Measurements from ENCODE around the gene THBD.

GRCh38 chr20:21101295-21101856, 24.5 kb upstream of the KIZ start:
- PRO-cap: bidirectional peak, plus-strand start at chr20:21101462, minus-strand start at chr20:21101469; unidirectional peak, minus-strand start at chr20:21101584
- CAGE, long polyA plus RNA: no peak

GRCh38 chr20:21122588-21122944, 3.3 kb upstream of the KIZ start:
- PRO-cap: no peak
- CAGE, long polyA plus RNA: no peak

DNA sequence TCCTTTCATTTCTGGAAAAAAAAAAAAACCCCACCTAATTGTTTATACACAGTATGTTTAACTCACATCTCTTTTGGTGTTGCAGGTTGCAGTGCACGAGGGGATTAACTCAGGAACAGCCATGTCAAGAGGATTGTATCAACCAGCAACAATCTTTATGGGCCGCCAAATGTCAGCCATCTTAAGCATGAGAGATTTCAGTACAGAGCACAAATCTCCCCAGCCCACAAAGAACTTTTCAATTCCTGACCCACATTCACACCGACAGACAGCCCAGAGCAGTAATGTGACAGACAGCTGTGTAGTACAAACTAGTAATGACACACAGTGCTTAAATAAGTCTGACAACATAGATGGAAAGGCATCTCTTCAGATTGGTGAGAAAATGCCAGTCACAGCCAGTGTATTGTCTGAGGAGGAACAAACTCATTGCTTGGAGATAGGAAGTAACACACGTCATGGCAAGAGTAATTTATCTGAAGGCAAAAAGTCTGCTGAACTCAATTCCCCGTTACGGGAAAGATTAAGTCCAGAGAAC, 36.0 kb downstream of the KIZ start:
- PRO-cap: no peak
- CAGE, long polyA plus RNA: no peak

DNA sequence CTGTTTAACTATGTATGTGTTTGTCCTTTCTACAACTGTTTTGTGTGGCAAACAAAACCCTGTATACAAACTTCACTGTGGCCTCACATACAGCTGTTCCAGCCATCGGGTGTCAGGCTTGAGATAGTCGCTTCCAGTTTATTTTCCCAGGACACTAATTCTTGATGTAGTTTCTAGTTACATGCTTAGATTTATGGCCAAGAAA, 64.0 kb downstream of the KIZ start:
- PRO-cap: no peak
- CAGE, long polyA plus RNA: no peak

- PRO-cap: no peak
- CAGE, long polyA plus RNA: no peak
Observed at GRCh38 chr20:21522238-21523080, 8.6 kb upstream of the NKX2-2 start.

GRCh38 chr20:22420354-22420872, 164.0 kb downstream of the FOXA2 start:
- PRO-cap: no peak
- CAGE, long polyA plus RNA: no peak

- PRO-cap: no peak
- CAGE, long polyA plus RNA: no peak
Observed at GRCh38 chr20:22490088-22490685, 94.2 kb downstream of the FOXA2 start.

GRCh38 chr20:22579622-22580338, 4.6 kb downstream of the FOXA2 start:
- PRO-cap: no peak
- CAGE, long polyA plus RNA: no peak

DNA sequence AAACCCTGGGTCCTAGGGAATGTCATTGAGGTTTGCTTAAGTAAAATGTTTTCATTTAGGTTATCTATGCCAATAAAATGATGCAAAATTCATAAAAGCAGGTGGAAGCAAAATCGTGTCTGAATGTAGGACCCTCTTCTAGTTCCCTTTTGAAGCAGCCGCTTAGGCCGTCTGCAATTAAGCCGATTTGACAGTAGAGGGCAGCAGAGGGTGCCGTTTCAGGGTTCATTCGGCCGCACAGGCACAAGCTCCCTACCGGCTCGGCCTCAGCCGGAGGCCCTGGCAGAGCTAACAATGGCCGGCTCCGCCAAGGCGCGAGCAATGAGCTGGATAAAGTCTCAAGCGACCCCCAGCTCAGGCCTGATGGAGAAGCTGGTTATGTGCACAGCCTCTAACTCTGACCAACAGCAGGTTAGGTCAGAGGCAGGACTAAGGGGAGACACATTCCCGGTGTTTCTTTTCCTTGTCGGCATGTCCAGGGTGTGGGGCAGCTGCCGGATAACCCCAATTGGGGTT, 107.3 kb upstream of the FOXA2 start:
- PRO-cap: no peak
- CAGE, long polyA plus RNA: no peak

DNA sequence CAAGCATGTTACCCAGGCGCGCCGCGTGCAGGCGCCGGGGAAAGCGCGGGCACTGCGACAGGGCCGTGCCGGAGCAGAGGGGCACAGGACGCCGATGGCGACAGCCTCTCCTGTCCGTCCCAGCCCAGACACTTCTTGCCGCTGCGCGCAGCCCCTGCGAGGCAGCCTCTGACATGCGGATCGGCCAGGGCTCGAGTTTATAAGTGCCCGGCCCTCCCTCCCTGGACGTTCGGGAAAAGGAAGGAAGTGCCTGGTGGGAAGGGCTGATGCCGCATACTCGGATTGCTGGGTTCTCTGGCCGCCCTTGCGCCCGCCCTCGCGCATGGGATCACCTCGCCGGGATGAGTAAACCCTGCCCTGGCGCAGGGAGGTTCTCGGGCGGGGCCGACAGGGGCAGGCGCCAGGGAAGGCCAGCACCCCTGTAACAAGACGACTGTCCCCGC, at the start of gene THBD:
Gene THBD (minus strand): TSS at position 175 of the 443 bp plus-strand sequence.
- PRO-cap: no peak
- CAGE, long polyA plus RNA: no peak

GRCh38 chr20:23083332-23083973, 2.7 kb downstream of the CD93 start:
- PRO-cap: no peak
- CAGE, long polyA plus RNA: no peak

DNA sequence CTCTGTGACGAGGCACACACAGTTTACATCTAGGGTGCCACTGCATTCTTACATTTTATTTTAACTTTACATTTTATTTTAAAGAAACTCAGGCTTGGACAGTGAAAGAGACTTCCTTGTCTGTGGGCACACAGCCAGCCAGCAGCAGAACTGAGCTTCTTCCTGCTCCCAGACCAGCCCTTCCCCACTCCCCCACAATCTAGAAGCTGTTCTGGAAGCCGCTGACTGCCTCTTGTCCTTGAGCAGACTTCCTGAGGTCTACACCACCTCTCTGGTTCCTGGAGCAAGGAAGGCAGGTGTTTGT, 27.9 kb upstream of the CD93 start:
- PRO-cap: no peak
- CAGE, long polyA plus RNA: no peak

DNA sequence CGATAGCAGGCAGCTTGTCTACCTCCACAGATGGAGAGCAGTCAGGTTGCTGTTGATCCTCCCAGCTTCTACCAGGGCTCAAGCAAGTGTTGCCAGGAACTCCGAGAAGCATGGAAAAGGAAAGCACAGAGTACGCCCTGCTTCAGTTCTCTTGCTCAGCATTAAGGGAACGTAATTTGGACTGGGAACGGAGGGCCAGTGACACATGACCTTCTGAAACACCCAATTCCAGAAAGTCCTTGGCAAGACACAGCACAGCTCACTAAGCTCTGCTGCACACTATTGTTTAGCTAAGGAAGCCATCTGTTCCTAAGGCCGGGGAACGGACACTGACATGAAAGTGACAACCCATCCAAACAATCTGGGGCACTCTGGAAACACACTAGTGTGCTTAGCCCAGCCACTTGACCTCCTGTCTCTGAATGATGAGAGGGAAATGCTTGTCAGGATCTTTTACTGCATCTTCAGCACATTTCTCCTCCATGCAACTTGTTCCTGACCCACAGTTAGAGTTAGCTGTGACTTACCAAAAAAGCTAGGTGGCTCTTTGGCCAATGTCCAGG, 56.9 kb upstream of the NXT1 start:
- PRO-cap: no peak
- CAGE, long polyA plus RNA: no peak

DNA sequence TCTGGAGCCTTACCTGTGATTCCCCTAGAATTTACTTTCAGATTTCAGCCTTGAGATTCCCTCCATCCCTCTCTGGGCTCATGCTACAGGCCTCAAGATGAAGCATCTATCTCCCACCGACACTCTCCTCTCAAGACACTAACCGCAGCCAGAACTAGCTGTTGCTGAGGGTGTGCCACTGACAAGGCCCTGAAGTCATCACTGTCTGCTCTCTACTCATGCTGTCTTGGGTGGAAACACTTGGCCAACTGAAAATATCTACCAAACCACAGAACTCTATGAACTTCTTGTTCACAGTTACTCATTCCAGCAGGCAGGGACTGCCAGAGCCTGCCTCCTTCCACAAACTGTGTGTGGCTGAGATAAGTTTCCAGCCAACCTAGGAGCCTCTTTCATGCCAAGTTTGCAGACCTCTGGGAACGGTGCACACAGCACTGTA, 45.6 kb upstream of the NXT1 start:
- PRO-cap: no peak
- CAGE, long polyA plus RNA: no peak

- PRO-cap: no peak
- CAGE, long polyA plus RNA: no peak
Observed at GRCh38 chr20:23331952-23332234, 18.7 kb upstream of the NXT1 start.

- PRO-cap: bidirectional peak, plus-strand start at chr20:23351601, minus-strand start at chr20:23351141
- CAGE, long polyA plus RNA: no peak
Observed at GRCh38 chr20:23350990-23351922, 665 bp downstream of the NXT1 start.

DNA sequence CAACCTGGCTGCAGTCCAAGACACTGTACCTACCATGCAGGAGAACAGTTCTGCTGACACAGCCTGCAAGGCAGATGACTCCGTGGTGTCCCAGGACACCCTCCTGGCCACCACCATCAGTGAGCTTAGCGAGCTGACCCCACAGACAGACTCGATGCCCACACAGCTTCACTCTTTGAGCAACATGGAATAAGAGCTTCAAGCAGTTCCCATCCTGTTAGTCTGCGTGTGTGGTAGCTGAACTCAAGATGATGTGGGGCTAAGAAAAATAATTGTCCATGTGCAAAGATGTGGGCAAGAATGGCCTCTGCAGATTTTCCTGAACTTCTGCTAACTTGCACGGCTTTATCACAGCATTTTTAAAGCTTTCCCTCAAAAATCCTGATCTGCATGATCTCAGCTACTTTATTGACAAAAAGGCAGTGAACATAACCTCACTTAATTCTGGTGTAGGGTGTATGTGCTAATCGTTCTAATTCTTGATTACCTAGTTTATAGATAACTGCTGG, 8.3 kb downstream of the GZF1 start:
- PRO-cap: no peak
- CAGE, long polyA plus RNA: no peak

GRCh38 chr20:23622710-23623316, 14.9 kb downstream of the CST3 start:
- PRO-cap: no peak
- CAGE, long polyA plus RNA: no peak

DNA sequence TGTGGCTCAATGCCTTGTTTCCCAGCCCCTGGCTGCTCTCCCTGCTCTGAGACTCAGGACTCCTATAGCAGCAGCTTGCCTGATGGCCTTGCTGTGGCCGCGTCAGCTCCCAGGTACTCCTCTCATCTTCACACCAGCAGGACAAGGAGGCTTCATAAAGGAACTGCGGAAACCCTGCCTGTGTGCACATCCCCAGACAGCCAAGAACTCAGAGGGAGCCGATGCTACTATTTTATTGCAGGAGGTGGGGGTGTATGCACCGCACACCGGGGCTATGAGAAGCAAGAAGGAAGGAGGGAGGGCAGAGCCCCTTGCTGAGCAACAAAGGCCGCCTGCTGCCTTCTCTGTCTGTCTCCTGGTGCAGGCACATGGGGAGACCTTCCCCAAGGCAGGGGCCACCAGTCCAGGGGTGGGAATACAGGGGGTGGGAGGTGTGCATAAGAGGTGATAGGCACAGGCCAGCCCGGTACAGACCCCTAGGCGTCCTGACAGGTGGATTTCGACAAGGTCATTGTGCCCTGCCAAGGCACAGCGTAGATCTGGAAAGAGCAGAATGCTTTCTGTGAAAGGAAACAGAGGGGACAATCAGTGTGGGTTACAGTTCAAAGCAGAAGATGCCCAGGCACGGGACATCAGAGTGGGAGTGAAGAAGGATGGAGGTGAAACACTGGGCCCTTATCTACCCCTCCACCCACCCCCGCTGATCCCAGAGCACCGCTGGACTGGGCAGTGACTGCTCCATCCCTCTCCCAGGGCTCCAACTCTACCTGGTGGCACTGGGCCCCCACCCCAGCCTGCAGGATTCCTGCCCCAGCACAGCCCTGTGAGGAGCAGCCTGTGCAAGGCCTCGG, 4.1 kb downstream of the CST3 start:
- PRO-cap: no peak
- CAGE, long polyA plus RNA: no peak

DNA sequence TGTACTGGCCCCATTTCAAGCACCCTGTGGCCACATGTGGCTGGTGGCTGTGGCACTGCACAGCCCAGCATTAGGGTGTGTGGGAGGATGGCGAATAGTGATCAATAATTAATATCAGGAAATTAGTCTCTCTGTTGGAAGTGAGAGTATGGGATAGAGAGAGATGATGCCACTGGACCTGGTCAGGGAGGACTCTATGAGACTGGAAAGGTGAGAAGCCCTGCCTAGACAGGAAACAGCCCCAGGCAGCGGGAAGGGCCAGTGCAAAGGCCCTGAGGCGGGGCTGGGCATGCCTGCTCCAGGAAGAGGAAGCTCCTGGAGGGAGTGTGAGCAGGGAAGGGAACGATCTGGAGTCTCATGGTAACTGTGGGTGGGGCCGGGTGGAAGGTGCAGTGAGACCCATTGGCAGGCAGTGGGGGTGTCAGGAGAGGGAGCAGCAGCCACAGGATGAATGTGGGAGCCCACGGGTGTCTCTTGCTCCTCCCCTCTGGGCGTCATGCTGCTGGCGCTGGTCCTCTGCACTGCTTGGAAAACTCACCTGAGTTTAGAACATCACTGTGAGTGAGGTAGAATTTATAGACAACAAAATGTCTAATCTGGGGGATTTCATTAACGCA, 1.8 kb upstream of the CST3 start:
- PRO-cap: no peak
- CAGE, long polyA plus RNA: no peak